HT-29 (cell line): ENCODE results near the gene SCPEP1.

DNA sequence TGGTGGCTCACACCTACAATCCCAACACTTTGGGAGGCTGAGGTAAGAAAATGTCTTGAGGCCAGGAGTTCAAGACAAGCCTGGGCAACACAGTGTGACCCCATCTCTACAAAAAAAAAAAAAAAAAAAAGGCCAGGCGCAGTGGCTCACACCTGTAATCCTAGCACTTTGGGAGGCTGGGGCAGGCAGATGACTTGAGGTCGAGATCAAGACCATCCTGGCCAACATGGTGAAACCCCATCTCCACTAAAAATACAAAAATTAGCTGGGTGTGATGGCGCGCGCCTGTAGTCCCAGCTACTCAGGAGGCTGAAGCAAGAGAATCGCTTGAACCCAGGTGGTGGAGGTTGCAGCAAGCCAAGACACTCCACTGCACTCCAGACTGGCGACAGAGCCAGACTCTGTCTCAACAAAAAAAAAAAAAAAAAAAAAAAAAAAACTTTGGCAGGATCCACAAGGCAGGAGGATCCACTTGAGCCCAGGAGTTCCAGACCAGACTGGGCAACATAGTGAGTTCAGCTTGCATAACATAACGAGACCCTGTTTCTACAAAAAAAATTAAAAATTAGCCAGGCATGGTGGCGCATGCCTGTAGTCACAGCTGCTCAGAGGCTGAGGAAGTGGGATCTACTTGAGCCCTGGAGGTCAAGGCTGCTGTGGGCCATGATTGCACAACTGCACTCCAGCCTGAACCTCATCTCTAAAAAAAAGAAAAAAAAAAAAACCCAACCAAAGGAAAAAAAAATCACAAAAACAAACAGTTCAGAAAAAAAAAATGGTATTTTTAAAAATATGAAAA is 8.2 kb downstream of the SPAG9 start:
- RAMPAGE, long total RNA, result no peak

DNA sequence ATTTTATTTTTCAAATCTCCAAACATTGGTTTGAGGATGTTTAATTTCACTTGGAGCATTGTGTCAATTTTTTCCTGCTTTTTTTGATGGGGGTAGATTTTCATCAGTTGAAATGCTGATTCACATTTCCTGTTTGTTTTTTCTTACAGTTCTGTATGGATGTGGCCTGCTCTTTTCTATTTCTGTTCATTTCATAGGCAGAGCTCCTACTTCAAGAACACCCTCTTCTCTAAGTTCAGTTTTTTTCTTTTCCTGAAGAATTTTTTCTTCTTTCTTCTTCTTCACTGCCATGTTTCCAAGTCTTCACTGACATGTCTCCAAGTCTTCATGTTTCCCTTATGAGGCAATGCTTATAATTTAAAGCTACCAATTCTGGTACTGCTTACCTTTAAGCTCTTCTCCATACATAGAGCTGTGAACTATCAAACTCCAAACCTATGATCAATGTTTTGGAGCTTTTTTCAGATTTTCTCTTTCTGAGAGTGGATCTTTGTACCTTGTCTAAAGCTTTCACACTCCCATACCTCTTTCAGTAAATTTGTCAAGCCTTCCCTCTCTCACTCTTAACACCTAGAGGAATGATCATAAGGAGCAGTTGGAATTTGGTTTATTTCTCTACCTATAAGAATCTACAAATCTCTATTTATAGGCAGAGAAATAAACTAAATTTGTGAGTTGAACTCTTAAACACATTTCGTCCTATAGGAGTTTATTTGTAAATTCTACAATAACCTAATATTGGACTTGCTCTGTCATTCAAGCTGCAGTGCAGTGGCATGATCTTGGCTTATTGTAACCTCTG is 8.6 kb downstream of the MBTD1 start:
- RAMPAGE, long total RNA, result no peak

- RAMPAGE, long total RNA, result no peak
Measured at GRCh38 chr17:54302907-54303297, 480.2 kb downstream of the KIF2B start.

DNA sequence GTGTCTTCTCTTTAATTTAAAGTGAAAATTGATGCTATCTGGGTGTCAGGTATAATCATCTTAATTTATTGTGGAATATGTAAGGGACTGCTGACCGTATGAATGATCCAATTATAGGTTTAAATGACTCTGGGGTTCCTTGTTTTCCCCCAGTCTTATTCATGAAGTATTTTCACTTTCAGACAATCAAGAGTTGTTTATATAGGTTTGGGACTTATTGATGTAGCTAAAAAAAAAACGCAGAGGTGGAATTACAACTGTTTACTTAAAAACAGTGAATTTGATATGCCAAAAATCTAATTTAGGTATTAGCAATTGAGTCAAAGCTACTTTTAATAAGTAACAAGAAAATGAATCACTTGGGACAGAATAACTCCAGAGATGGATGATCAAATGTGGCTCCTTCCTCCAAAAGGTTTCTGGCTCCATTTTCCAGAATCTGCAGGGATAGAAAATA is 215.1 kb upstream of the TOM1L1 start:
- RAMPAGE, long total RNA, result no peak

DNA sequence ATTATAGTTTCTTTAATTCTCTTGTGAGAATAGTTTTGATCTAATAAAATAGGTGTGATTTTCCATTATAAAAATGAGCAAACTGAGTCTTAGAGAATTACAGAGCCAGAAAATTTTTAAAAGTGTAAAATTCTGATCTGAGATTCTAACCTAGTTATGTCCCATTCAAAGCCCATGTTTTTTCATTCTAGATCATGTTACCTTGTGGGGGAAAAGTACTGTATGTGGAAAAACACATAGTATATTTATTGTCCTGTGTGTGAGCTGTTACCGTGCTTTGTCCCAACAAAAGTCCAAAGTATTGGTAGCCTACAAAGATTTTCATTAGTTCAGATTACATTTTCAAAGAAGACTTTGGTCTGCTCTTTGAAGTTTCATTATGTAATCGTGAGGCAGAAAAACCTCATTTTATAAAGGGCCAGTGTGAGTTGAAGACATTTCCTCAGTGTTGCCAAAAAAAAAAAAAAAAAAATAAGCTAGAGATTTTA is 100.2 kb downstream of the STXBP4 start:
- RAMPAGE, long total RNA, result no peak

DNA sequence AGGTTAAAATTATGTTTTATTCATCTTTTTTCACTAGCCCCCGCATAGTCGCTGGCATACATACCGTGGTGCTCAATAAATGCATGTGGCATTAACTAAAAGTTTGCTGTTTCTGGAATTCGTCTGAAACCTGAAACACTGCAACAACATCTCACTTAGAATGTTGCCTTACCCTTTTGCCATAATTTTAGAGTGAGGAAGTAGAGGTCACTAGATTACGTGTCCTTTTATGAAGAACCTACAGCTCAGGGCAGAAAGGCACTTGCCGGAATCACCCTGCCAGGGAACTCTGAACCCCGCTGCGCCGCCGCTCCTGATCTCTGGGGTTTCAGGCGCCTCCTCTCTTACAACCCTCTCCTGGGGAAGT is 1.3 kb upstream of the HLF start:
- RAMPAGE, long total RNA, result no peak

DNA sequence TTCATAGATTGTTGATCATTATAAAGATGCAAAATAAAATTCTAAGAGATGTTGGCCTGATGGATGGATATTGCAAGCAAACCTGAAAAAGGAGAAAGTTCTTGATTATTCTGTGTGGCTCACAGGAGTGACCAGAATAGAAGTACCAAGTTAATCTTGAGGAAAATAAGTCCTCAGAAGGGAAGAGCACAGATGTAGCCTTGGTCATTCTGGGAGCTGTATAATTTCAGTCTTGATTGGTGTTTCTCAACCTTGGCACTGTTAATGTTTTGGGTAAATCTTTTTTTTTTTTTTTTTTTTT is 5.6 kb downstream of the HLF start:
- RAMPAGE, long total RNA, result no peak

DNA sequence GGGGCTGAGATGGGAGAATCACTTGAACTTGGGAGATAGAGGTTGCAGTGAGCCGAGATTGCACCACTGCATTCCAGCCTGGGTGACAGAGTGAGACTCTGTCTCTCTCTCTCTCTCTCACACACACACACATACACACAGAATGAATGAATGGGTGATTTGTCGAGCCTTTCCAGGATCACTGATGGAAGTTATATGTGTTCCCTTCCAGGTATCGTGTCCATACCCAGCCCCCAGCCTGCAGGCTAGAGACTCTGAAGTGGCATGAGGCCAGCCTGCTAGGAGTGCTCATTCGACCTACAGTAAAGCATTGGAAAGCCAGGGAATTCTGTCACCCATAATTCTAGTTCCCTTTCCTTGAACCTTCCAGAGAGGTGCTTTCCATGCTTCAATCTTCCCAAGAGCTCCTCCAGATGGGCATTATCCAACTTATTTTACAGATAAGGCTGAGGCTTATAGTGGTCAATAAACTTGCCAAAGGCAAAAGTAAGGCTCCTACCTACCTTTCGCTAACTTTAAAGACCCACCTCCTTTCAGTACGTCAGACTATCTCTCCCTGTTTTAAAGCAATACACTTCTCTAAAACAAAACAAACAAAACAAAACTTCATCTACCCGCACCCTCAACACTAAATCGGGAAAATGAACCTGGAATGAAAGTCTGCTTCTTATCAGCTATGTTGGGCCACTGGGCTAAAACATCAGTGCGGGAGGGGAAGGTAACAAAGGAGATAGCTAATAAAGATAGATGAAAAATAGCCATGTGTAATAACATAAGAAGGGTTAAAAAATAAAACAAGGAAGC is 1.4 kb upstream of the MMD start:
- RAMPAGE, long total RNA, result no peak

GRCh38 chr17:55466467-55467169 is 45.0 kb upstream of the MMD start:
- RAMPAGE, long total RNA, result no peak

DNA sequence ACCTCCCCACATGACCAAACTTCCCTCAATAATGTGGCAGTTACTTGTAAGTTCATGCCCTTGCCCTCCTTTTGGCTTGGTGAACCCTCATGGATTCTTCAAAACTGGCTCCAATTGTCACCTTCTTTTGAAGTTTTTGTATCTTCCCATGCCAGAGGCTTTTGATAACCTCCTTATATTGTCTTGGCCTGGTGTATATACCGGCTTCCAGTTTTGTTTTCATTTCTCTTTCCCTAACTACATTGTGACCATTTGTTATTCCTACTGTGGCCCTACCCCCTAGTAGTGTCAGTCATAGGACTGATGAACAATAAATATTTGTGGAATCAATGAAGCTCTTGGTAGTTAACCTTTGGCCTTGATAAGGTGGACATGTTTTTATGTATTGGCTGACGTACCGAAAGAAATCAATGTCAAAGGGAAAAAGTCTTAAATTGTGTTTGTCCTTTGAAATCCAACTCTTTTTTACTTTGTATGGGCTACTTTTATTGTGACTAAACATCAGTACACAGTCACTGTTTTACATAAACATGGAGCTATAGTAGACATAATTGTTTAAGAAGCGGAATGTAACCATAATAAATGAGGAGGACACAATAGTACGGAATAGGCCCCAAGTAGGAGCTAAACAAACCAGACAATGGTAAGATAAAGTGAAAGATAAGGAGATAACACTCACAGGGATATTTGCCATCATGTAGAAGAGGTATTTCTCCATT is 109.7 kb upstream of the MMD start:
- RAMPAGE, long total RNA, result no peak

DNA sequence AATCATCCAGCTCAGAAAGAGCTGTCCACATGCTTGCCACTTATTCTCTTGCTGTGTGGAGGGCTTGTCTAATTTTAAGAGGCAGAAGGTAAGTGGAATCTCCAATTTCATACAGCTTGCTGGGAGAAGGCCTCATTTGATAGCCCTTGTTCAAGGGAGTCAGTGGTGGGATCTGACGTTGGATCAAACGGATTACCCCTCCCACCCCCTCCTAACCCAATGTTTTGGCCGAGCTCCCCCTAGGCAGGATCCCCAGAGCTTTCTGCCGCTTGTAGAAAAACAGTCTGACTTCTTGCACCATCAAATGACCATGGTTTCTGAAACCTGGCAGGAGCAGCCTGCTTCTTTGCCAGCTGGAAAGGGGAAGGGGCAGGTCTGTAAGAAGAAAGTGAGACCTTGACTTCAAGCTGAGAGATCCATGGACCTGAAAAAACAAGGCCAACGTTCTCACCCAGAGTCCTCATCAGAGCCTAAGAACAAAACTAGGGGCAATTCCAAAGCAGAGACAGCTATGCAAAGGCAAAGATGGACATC is 146.2 kb upstream of the MMD start:
- RAMPAGE, long total RNA, result no peak

GRCh38 chr17:55576805-55577624 is 145.6 kb downstream of the TMEM100 start:
- RAMPAGE, long total RNA, result no peak

- RAMPAGE, long total RNA, result no peak
Measured at GRCh38 chr17:55882187-55882386, 131.2 kb downstream of the PCTP start.

- RAMPAGE, long total RNA, result no peak
Measured at GRCh38 chr17:56034014-56034682, 119.1 kb upstream of the ANKFN1 start.

- RAMPAGE, long total RNA, result no peak
Measured at GRCh38 chr17:56836720-56837134, 2.8 kb downstream of the DGKE start.

DNA sequence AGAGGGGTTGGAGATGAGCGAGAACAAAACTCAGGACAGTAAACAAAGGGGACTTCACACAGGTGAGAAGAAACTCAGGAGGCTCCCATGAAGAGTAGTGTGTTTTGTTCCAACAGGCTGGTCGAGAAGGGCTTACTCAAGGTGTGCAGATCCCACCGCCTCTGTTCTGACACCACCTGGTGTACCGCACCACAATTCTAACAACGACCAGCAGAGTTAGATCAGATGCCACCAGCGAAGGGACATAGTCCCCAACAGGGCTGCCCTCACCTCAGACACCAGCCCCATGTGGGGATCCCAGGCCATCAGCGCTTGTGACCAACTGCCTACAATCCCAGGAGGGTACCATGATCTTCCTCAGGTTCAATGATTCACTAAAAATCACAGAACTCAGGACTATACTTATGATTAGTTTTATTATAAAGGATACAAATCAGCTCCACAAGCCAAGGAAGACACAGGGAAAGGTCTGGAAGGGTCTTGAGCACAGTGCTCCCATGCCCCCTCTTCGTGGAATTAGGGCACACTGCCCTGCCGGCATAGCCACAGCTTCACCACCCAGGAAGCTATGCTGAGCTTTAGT is 26.2 kb downstream of the TRIM25 start:
- RAMPAGE, long total RNA, result no peak

- RAMPAGE, long total RNA, result no peak
Measured at GRCh38 chr17:56903986-56904790, 9.7 kb downstream of the TRIM25 start.

DNA sequence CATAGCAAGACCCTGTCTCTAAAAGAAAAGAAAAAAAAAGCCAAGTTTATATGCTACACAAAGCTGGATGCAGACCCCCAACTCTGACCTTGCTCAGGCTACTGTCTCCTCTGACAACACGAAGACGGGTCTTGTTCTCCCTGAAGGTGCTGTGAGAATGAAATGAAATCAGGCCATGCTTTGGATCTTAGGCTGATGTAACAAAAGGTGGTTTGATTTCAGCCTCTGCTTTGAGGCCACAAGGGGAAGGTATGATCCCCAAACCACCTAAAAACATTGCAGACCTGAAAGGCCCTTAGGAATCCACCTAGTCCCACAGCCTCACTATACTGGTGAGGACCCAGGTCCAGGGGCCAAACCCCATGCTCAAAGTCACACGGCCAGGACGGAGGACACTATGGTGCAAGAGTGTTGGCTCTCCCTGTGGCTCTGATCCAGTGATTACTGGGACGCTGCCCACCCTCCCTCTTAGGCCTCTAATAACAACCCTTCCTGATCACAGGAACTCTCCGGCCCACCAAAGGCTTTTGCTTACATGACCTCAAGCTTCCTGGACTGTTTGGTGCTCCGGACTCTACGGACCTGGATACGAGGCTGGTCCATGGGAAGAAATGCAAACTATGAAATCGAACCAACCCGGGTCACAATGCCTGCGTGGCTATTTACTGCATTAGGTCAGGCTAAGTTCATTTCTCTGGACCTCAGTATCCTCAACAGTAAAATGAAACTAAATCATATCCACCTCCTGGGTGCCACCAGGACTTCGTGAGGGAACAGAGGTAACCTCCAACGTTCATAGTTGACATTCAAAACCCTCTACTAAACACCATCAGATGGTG is 1.6 kb downstream of the TRIM25 start:
- RAMPAGE, long total RNA, result no peak

GRCh38 chr17:56977585-56978392 is at the start of gene SCPEP1:
Gene SCPEP1 (plus strand): TSS chr17:56978131.
- RAMPAGE, long total RNA, result no peak

- RAMPAGE, long total RNA, result no peak
Measured at GRCh38 chr17:57023308-57023571, 45.3 kb downstream of the SCPEP1 start.